Gastrocnemius medialis (tissue), 3 donors: ENCODE measurements around a stretch of chr5.

GRCh38 chr5:66084264-66084589, 59.9 kb upstream of the SREK1 start:
- PRO-cap: no peak
- RAMPAGE, long total RNA, 3 experiments: no peak in any of the 3 experiments

DNA sequence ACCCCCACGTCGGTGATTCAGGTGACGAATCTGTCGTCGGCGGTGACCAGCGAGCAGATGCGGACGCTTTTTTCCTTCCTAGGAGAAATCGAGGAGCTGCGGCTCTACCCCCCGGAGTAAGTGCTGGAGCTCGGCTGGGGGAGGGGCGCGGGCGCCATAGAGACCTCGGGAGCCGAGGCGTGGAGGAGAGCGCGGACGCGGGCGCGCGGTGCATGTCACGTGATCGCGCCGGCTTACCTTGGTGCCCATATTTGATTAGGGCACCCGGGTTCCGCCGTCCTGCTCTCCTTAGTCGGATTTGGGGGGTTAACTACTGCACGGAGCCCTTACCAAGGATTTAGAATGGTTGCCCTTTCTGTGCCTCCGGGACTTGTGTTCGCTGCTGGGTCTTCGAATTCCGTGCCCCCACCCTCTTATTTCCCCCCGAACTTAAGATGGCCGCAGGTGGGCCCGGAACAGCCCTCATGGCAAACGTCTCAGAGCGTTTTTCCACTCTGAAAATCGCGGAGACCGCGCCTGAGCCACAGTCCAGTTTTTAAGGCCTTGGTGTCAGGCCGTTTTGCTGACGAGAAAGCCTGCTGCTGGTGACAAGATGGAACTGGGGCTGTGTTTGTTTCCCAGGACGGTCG, 436 bp downstream of the SREK1 start:
- PRO-cap: bidirectional peak, plus-strand start at position 218 of the sequence, minus-strand start at position 117 of the sequence; unidirectional peak, plus-strand start at position 526 of the sequence
- RAMPAGE, long total RNA, 3 experiments: no peak in any of the 3 experiments

DNA sequence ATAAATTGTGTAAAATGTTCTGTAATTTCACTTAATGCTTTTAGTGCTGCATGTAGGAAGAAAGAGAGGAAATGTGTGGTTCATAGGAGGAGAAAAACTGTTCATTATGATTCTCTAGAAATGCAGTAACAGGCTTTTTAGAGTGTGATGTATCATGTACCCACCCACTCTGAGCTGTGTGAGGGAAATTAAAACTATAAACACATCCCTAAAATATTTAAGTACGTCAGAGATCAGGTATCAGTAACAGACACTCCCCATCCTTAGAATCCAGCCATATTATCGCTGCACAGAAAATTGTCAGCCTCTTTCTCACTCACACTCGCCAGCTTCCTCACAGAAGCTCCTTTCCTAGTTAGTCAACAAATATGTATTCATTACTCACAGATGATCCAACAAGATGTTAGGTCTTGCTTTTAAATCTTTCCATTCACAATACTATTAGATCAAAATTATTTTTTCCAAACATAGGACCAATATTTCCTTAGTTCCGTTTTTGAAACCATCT, 13.7 kb upstream of the MAST4 start:
- PRO-cap: no peak
- RAMPAGE, long total RNA, 3 experiments: no peak in any of the 3 experiments

DNA sequence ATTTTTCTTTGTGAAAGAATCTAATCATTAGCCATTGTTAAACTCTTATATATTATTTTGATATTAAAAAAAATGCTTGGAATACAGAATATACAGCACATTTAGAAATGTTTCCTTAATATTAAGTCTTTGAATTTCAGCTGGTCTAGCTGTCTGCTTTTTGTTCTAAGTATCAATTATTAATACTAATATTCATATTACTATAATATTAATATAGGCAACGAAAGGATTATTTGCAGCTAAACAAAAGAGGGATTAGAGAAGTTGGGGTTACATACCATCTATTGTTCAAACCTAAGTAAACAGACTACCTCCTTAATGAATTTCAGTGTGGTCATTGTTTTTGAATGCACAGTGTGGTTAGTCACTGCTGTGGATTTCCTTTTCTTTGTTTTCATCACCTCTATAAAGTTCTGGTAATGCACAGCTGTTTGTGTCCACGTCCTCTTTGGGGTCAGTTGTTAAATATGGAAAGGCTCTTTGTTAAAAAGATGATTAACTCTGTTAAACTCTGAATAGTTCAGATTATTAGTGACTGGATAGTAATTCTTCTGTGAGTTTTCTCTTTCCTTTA, 233.5 kb downstream of the MAST4 start:
- PRO-cap: no peak
- RAMPAGE, long total RNA, 3 experiments: no peak in any of the 3 experiments

- PRO-cap: no peak
- RAMPAGE, long total RNA, 3 experiments: no peak in any of the 3 experiments
Measured at GRCh38 chr5:67031680-67032186, 164.9 kb downstream of the CD180 start.

DNA sequence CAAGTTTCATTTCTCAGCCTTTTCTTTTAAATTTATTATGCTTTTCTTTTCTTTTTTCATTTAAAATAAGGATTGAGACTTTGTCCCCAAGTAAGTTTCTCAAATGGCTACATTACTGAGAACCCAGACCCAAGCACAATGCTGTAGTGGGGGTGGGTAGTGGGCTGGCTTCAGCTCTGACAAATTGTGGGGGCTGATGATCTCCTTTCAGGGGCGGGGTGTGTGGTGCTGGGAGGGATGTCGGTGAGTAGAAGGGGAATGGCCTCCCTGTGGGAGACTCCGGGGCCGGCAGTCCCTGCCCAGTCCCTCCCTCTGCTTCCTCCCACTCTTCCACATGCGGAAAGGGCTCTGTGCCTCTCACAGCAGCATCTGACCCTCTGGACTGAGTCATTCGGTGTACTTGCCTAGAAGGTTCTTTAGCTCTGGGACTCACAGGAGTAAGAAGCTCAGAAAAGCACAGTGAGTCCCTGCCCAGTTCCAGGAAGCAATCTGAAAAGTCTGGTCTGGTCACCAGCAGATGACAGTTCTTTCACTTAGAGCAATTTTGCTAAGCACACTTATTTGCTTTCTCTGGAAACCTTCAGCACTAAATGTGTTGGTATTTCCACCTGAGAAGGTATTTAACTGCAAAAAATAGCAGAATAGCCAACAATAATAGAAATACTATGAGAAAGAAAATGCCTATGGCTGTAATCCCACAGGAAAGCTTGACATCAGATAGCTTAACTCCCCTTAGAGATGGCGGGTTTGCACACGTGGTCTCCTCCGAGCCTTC, 14.1 kb downstream of the CD180 start:
- PRO-cap: no peak
- RAMPAGE, long total RNA, 3 experiments: no peak in any of the 3 experiments

GRCh38 chr5:67187330-67187663, 9.3 kb downstream of the CD180 start:
- PRO-cap: no peak
- RAMPAGE, long total RNA, 3 experiments: no peak in any of the 3 experiments

GRCh38 chr5:67195454-67196233, 955 bp downstream of the CD180 start:
- PRO-cap: no peak
- RAMPAGE, long total RNA, 3 experiments: no peak in any of the 3 experiments

DNA sequence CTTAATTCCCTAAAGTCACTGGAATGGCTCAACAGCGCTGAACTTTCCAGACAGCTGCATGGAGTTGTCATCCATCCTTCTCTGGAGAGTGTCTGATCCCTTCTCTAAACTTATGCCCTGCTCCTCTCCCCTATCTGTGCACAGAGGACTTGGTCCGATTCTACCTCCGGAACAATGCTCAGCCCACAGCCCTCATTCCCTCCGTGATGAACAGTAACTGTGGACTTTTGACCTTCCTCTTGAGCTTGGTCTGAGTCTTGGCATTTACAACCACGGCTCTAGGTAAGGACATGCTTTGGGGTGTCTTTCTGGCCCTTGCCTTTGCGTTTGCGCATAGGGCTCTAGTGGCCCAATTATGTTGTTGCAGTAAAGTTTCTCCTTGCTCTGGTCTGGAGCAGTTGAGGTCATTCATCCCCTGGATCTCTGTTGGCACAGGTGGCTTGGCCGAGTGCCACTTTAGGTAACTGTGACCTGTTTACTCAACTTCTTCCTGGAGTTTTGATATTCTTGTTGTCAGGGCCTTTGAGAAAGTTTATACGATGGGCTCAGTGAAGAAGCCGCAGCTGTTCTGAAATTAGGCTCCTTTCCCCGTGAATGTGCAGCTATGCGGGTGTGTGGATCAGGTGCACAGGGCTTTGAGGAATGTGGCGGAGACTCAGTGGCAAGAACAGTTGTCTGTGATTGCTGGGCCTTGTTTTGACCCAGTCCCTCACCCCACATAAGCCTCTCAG, 18.4 kb upstream of the CD180 start:
- PRO-cap: no peak
- RAMPAGE, long total RNA, 3 experiments: no peak in any of the 3 experiments

- PRO-cap: no peak
- RAMPAGE, long total RNA, 3 experiments: no peak in any of the 3 experiments
Measured at GRCh38 chr5:67537237-67537782, 340.7 kb upstream of the CD180 start.

- PRO-cap: no peak
- RAMPAGE, long total RNA, 3 experiments: no peak in any of the 3 experiments
Measured at GRCh38 chr5:67548562-67549142, 352.1 kb upstream of the CD180 start.

DNA sequence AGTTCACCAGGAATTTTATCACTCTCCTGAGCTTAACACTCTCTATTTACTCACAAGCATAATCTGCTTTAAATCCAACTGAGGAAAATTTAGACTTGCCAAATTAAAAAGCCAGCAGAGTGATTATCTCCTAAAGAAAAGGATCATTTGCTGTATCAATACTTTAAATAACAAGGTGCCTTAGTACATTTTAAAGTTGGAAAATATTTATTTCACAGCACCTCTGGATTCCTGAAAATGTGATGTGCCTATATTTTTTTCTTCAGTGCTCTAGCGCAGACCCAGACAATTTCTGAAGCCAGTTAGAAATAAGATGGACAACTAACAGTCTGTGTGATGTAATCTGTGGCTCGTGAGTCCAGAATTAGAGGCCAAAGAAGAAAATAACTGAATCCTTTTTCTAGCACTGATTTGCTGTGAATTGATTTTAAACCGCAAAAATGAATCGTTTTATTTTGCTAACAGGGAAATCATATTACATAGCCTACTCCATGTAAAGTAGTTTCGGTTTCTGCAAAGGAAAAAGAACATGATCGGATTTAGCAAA, 445.8 kb upstream of the CD180 start:
- PRO-cap: no peak
- RAMPAGE, long total RNA, 3 experiments: no peak in any of the 3 experiments

DNA sequence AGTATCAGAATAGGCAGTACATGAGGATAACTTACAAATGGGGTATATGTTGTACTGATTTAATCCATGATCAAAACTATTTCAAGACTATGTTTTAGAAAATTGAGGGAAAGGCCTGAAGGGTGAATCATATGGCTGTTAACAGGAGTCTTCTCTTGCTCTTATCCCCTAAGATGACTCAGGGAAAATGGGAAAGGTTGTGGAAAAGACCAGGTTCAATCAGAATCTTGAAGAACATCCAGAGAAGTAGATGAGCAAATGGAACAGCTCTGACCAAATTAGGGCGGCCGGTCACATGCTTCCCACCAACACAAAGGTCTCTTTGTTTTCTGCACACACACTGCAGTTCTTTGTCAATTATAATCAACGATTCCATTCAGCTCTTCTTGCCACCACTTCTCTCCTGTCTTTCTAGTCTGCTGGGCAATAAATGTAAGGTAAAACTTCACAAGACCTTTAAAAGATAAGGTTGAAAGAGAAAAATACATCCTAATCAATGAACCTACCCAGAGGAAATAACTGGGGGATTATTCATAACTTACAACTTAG, 442.2 kb upstream of the PIK3R1 start:
- PRO-cap: no peak
- RAMPAGE, long total RNA, 3 experiments: no peak in any of the 3 experiments

DNA sequence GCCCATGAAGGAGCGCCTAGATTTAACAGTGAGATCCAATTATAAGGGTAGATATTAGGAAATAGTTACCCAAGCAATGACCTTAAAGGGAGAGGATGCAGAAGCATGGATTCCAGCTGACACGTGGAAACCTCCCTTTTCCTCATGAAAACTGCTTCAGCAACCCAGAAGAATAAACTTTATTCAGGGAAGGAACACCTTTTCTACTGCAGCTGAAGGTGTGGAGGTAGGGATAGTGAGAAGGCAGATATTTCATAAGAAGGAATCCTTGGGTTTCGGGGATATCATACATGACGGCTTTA, 80.5 kb upstream of the PIK3R1 start:
- PRO-cap: no peak
- RAMPAGE, long total RNA, 3 experiments: no peak in any of the 3 experiments

DNA sequence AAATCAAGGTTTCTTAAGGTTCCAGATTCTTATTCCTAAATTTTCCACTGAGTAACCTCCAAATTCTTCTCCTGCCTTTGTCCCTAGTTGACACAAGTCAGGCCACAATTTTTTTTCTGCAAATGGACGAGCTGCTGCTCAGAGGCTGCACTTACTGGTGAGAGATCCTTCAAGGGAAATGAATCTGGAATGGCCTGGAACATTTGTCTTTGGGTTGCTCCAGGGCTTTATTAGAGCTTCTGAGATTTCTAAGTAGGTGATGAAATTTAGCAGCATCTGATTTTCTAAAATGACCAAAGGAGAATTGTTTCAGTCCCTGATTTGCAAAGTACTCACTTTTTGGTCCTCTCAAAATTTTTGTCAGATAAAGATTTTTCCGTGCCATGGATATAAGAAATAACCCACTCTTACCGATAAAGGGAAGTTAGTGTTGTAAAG, 39.3 kb downstream of the PIK3R1 start:
- PRO-cap: no peak
- RAMPAGE, long total RNA, 3 experiments: no peak in any of the 3 experiments

DNA sequence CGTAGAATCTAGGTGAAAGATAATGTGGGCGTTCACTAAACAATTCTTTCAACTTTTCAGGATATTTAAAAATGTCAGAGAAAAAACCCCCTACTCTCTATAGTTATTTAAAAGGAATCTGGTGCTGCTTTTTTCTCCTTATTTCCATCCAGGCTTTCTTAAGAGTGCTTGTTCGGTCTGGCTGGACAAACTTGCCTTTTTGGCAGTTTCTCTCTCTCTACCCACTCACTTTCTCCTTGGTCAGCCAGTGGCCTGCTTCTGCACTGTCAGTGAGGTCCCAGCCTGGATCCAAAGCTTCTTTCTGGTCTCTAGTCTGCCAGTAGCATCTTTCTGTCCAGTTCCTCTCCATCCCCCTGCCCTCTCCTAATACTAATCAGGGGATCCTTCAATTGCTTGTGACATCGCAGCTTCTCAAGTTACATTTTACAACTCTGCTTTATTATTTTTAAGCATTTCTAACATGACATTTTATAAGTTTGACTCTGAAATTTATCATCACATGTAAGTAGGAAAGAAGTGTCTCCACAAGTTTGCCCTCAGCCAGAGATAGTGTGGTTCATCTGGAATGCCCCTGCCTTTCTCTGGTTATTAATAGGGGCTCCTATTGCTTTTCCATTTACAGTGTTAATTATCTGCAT, 50.4 kb downstream of the PIK3R1 start:
- PRO-cap: no peak
- RAMPAGE, long total RNA, 3 experiments: no peak in any of the 3 experiments

DNA sequence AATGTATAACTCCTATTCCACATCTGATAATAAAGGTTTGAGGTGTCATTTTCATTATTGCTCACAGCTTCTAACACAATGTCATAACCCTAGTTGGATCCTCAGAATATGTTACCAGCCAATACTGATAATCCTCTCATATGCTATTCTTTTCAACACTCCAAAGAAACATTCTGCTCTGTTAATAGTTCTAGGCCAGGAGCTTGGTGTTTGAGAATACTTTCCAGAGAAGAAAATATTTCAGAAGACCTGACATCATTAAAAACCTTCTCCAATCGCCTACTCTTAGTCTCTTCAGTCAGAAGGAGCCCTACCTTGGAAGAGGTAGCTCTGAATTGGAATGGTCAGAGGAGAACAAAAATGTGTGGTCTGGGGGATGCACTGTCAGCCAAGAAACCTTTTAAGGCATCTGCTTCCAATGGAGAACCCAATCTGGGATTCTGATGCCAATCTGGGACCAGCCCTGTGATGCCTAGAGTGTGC, 127.3 kb downstream of the PIK3R1 start:
- PRO-cap: no peak
- RAMPAGE, long total RNA, 3 experiments: no peak in any of the 3 experiments

GRCh38 chr5:68657282-68657791, 436.5 kb upstream of the SLC30A5 start:
- PRO-cap: no peak
- RAMPAGE, long total RNA, 3 experiments: no peak in any of the 3 experiments

- PRO-cap: no peak
- RAMPAGE, long total RNA, 3 experiments: no peak in any of the 3 experiments
Measured at GRCh38 chr5:69026607-69026980, 67.2 kb upstream of the SLC30A5 start.

- PRO-cap: no peak
- RAMPAGE, long total RNA, 3 experiments: no peak in any of the 3 experiments
Measured at GRCh38 chr5:69495233-69495573, 2.6 kb downstream of the OCLN start.